Mucosa of descending colon (tissue), 1 donor: ENCODE data around the genes TAMALIN, KRT81 and KRT3.

GRCh38 chr12:51972420-51972833, 20.9 kb downstream of the ACVR1B start:
- PRO-cap, result no peak

- PRO-cap, result bidirectional peak, plus-strand start at chr12:52006990, minus-strand start at chr12:52006792
These were observed at the start of gene TAMALIN for GRCh38 chr12:52006842-52007400. TSS of gene TAMALIN (plus strand) at chr12:52006946.

DNA sequence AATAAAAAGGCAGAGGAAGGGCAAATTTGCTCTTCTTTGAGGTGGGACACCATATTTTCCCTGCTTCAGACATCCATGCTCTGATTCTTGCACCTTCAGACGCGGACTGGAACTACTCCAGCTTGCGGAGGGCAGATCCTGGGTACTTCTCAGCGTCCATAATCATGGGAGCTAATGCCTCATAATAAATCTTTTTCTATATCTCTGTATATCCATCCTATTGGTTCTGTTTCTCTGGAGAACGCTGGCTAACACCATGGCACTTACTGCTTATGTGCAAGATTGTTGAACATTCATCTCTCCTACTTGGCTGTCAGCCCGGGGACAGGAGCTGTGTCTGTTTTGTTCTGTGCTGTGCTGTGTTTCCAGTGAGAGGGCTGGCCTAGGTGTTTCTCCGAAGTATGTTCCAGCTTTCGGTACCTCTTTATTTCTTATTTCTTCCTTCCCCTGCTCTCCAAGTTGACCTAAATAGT, 18.9 kb upstream of the NR4A1 start:
- PRO-cap, result no peak

DNA sequence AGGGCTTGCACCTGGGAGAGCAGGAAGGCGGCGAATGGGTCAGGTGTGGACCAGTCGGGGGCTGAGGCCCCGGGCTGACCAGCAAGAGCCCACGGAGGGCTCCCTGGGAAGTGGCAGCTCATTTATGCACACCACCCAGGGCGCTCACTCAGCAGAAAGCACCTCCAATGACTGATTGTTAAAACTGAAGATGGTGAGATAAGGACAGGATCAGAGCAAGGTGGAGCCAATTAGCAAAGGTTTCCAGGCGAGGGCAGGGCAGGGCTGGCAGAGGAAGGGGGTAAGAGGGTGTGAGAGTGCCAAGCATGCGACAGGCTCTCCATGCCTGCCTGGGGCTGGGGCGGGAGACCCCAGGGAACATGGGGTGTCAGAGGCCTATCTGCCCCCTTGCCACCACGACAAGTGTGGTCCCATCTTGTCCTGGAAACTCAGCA, 6.2 kb downstream of the KRT80 start:
- PRO-cap, result no peak

- PRO-cap, result no peak
These were observed 8.5 kb upstream of the KRT80 start for GRCh38 chr12:52200331-52200671.

GRCh38 chr12:52243798-52244804, 11.1 kb downstream of the KRT7 start:
- PRO-cap, result no peak

GRCh38 chr12:52291247-52291749, at the start of gene KRT81:
TSS of gene KRT81 (minus strand) at chr12:52291534.
- PRO-cap, result no peak

DNA sequence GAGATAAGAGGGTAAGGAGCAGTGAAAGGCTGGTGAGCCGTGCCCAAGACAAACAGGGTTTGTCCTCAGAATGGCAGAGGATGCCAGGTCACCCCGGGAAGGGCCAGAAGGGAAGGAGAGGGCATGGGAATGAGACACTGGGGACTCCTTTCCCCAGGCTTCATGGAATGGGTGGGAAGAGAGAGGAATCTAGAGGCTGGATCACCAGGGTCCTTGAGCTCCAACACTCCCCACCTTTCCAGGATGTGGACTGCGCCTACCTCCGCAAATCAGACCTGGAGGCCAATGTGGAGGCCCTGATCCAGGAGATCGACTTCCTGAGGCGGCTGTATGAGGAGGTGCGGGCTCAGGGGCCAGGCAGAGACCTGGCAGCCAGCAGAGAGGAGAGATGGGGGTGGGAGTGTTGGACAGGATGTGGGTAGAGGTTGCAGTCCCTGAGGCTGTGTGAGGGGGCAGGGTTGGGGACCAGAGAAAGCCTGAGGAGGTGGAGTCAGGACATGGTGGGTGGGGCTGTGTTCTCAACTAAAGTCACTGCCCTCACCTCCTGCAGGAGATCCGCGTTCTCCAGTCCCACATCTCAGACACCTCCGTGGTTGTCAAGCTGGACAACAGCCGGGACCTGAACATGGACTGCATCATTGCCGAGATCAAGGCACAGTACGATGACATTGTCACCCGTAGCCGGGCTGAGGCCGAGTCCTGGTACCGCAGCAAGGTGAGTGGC, 13.5 kb upstream of the KRT81 start:
- PRO-cap, result unidirectional peak, plus-strand start at position 552 of the sequence

GRCh38 chr12:52346609-52347064, 20.6 kb downstream of the KRT85 start:
- PRO-cap, result no peak

DNA sequence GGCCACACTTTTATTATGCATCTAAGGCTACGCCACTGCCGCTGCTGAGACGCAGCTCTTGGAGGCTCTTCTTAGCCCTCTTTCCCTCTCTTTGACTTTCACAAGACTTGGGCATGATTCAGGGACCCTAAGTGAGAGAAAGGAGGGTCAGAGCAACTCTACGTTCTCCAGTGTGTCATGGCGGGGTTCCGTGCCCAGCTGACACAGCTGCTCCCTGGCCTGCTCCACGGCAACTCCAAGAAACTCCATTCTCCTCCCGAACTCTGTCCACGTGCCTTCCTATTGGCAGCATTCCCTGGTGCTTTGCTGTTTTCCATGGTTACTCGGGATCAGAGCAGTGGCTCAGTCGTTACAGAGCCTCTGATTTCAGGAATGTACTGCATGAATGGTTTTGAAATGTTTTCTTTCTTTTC, 3.9 kb upstream of the KRT85 start:
- PRO-cap, result no peak

GRCh38 chr12:52608314-52608710, 7.0 kb upstream of the KRT72 start:
- PRO-cap, result no peak

GRCh38 chr12:52795976-52796342, at the start of gene KRT3:
TSS of gene KRT3 (minus strand) at chr12:52796117.
- PRO-cap, result no peak

- PRO-cap, result no peak
These were observed 6.2 kb downstream of the KRT8 start for GRCh38 chr12:52898672-52899042.

- PRO-cap, result unidirectional peak, plus-strand start at chr12:52913638
These were observed 8.3 kb upstream of the KRT8 start for GRCh38 chr12:52912885-52913893.

- PRO-cap, result bidirectional peak, plus-strand start at chr12:52926985, minus-strand start at chr12:52926859
These were observed 21.9 kb upstream of the KRT8 start for GRCh38 chr12:52926724-52927140.

DNA sequence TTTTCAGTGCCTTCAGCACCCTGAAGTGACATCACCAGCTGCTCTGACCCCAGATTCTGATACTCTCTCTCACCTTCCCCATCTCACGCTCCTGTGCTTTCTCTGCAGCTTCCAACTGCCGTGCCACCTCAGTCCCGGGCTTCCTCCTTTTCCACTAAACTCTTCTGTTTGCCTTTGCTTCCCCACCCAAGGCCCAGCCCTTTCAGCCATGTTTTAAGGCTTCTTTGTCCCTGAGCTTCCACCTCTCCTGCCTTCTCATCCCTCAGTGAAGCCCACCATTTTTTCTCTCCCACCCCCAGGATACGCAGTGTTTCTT, 6.5 kb upstream of the KRT18 start:
- PRO-cap, result unidirectional peak, minus-strand start at position 153 of the sequence

- PRO-cap, result no peak
These were observed 13.2 kb upstream of the EIF4B start for GRCh38 chr12:52992958-52993524.

GRCh38 chr12:53038125-53038573, 11.7 kb upstream of the TNS2 start:
- PRO-cap, result no peak

DNA sequence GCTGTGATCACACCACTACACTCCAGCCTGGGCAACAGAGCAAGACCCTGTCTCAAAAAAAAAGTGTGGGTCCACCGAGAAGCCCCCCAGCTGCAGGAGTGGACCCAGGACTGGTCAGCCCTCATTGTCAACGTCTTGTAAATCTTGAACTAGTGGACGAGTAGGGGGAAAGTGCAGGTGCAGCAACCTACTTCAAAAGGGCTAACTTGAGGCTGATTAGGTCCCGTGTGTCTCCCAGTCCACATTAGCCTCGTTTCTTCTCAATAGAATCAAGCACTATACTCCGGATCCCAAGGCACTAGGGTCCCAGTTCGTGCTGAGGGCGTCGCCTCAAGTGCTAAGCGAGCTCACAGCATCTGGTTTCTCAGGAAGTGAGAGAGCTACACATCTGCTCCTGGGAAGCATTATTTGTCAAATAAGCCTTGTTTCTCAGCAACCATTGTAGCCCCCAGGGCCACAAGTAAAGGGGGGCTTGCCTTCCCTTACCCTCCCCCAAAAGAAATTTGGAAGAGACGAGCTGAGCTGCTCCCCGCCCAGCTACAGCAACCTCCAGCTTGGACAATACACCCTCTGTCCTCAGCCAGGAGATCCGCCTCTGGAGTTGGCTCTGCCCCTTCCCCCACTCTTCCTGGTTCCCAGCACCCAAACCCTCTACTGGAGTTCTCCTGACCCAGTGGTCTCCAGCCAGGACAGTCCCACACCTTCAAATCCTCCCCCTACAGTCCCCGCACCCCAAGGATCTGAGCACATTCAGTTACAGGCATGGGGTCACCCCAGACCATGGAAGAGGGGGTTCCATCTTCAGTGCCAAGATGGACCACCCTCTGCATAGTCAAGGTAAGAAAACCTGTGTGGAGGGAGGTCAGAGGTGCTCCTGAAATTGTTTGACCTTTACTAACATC, 5.8 kb upstream of the TNS2 start:
- PRO-cap, result bidirectional peak, plus-strand start at position 673 of the sequence, minus-strand start at position 563 of the sequence

DNA sequence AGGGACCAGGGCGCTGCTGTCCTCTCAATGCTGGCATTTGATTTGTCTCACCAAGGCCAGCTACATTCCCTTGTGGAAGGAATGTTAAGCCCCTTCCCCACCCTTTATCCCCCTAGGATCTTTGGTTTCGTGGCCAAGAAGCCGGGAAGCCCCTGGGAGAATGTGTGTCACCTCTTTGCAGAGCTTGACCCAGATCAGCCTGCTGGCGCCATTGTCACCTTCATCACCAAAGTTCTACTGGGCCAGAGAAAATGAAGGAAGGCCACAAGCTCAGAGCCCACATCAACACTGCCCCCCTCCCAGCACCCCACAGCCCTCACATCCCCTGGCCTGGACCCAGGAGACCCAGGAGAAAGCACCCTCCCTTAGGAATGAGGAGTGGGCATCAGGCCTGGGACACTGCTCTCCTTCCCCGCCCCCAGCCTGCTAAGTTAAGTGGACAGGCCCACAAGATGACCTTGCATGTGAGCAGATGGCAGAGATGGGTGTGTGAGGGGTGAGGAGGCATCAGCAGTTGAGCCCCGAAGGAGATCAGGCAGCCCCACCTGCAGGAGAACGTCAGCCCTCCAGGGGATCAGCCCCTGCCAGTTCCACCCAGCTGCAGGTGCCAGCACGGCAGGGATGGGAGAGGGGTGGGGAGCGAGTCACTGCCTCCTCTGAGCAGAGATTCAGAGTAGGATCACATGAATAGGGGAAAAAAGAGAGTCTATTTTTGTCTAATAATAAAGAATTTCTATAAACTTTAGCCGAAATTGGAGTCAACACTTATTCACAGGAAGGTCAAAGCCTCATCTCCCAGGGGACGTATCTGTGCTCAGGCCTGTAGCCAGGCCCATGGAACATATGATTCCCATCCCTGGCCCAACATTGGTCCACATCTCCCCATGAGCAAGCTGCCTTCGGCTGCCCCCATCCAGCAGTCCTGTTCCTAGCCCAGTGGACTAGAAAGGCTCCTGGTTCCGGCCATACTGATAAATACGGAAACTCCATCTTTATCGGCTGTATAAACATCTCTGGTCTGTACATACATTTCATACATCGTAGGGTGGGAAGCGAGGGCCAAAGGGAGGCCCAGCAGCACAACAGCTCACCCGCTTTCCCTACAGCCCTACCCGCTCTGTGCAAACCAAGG, 14.1 kb downstream of the TNS2 start:
- PRO-cap, result no peak